Mucosa of descending colon (tissue), 1 donor: Measurements from ENCODE around the genes OR4X1, TRIM49B, OR4C16, OR5L1, OR8J1, OR8U3, OR5AR1, OR9G1 and SSRP1.

DNA sequence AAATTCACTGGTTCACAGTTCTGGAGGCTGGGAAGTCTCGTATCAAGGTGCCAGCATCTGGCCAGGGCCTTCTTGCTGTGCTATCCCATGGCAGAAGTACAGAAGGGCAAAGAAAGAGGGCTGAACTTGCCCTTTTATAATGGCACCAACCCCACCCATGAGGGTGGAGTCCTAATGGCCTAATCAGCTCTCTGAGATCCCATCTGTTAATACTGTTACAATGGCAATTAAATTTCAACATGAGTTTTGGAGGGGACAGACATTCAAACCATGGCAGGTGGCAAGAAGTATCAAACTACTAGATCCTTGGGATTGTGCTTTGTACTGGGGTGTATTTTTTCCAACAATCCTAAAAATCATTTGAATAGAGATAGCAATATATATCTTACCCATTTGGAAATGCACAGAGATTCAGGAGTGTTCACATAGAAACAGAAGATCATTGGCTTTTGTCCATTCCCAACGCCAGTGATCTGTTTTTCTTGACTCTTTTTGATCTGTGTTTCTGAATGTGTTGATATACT is 91.9 kb downstream of the PTPRJ start:
- PRO-cap: no peak

DNA sequence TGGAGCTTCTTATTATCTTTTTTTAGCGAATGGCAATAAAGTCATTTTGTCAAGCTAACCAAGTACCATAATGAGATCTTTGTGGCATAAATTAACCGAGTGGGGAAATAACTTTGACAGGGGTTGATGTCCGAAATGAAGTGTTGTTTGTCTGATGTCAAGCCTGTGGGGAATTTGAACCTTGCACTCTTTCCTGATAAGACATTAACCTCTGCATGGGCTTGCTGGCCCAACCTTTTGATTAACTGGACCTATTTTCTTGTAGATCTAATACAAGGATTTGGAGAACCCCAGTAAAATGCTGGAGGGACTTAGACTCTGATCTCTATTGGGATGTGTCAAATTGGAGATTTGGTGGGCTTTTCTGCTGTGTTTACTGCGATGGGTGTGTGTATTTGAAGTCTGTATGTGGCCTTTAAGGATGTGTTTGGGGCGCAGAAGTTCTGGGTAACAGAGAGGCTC is 114.0 kb downstream of the PTPRJ start:
- PRO-cap: no peak

DNA sequence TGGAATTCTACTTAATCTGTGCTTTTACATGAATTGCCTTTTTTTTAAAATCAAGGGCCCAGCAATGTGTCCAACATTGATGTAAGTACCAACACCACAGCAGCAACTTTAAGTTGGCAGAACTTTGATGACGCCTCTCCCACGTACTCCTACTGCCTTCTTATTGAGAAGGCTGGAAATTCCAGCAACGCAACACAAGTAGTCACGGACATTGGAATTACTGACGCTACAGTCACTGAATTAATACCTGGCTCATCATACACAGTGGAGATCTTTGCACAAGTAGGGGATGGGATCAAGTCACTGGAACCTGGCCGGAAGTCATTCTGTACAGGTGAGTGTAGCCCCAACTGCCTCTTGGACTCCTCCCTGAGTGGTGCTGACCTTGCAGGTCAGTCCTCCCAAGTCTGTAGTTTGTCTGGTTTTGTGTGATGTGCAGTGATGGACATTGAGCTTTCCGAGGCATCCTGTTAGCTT is 79.6 kb upstream of the OR4B1 start:
- PRO-cap: no peak

- PRO-cap: no peak
Observed at GRCh38 chr11:48170884-48171317, 45.7 kb upstream of the OR4B1 start.

DNA sequence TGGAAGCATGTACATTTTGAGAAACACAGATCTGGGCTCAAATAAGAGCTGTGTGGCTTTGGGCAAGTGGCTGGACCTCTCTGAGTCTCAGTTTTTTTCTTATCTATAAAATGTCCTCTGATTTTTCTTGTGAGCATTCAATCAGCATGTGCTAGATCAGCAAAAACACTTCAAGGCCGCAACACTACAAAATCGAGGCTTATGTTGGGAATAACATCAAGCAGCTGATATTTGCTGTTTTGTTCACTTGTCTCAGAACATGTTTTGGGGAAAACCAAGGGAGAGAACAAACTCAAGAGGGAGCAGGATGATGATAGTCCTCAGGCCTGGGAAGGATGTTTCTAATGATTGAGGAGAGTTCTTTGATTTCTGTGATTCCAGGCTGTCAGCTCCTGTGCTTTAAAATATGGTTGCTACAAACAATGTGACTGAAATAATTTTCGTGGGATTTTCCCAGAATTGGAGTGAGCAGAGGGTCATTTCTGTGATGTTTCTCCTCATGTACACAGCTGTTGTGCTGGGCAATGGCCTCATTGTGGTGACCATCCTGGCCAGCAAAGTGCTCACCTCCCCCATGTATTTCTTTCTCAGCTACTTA is at the start of gene OR4X1:
OR4X1 (plus strand) TSS at position 407 of the 598 bp plus-strand sequence.
- PRO-cap: no peak

GRCh38 chr11:49028410-49029059 is at the start of gene TRIM49B:
Gene TRIM49B, plus strand, starts transcription at chr11:49028823.
- PRO-cap: no peak

DNA sequence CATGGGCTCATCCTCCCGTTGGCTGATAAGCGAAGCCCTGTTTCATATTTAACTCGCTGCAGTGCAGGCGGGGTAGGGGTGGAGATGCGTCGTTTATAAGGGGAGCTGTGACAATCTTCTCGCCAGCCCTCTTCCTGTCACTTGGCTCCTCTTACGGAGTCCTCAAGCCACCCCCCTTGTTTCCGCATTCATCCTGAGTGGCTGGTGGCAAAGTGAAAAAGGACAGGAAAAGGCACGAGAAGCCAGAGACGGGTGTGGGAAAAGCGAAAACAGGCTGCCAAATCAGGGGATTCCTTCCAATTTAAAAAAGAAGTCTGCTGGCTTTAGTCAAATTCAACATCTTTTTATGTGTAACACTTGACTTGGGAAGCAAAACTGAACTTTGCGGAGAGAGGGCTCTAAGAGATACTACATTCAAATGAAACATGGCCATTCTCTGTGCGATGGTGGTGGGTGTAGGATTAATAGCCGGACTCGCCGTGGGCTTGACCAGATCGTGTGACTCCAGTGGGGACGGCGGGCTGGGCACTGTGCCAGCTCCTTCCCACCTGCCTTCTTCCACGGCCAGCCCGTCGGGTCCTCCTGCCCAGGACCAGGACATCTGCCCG is 187.5 kb upstream of the OR4C12 start:
- PRO-cap: no peak

DNA sequence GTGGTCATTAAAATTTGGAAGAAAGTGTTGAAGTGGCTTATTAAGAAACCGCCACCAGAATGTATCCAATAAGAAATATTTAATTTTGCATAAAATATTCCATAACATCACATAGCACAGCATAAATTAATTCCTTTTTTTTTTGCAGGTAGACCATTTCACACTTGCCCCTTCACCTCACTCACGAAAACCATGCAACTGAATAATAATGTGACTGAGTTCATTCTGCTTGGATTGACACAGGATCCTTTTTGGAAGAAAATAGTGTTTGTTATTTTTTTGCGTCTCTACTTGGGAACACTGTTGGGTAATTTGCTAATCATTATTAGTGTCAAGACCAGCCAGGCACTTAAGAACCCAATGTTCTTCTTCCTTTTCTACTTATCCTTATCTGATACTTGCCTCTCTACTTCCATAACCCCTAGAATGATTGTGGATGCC is at the start of gene OR4C16:
OR4C16 (plus strand) TSS at position 193 of the 441 bp plus-strand sequence.
- PRO-cap: no peak

- PRO-cap: no peak
Observed at GRCh38 chr11:55811152-55811664, at the start of gene OR5L1. Gene OR5L1, plus strand, starts transcription at chr11:55811367.

- PRO-cap: no peak
Observed at GRCh38 chr11:56354096-56354396, at the start of gene OR8J1. Gene OR8J1, plus strand, starts transcription at chr11:56354291.

DNA sequence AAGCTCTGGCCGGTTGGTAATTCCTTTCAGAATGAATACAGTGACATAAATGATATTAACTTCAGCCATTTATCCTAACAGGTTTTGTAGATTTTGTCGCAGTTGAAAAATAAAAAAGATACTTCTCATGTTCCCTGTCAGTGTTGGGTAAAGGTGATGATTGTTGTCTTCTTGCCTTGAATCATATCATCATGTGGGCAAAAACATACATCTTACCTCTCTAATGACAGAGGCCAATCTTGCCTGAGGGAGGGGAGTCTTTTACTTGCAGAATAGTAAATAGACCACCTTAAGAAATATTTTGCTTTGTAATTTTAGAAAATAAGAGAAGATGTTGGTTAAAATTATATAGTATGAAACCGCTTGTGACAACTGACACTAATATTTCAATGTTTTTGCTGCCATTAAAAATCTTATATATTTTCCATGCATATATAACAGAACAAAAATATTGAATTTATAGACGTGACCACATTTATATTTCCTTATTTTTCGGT is at the start of gene OR8U3:
OR8U3 (minus strand) TSS at position 69 of the 497 bp plus-strand sequence.
- PRO-cap: no peak

DNA sequence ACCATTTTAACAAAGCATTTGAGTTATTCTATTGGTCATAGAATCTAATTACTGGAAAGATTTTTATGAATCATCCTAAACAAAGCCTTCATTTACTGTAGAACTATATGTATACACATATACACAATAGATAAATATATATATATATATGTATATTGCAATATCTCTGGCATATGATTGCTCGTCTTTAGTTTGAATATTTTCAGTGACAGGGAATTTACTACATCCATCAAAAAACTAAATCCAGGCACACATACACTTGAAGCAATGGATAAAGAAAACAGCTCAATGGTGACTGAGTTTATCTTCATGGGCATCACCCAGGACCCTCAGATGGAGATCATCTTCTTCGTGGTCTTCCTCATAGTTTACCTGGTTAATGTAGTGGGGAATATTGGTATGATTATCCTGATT is at the start of gene OR5AR1:
OR5AR1 (plus strand) TSS at position 268 of the 414 bp plus-strand sequence.
- PRO-cap: no peak

DNA sequence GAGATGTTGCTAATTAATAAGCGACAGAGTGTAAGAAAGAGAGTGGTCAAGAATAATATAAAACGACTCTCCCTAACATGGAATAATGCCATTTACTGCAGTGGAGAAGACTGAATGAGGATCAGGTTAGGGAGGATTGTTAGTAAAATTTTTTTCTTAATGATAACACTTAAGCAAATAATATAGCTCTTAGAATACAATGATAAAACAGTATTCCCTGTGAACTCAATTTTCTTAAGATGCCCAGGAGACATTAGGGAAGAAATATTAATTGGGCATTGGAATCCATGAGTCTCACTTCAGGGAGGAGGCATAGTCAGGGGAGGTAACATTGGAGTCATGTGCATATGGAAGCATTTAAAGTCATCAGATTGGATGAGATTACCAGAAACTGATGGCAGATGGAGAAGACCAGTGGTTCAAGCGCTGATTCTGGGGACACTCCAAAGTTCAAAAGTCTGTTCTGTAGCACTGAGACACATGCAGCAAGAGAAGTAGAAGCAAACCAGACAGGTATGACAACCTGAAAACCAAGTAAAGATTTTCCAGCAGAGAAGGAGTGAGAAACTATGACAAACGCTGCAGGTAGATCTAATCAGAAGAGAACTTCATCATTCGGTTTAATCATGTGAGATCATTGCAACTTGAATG is at the start of gene OR9G1:
OR9G1 (plus strand) TSS at position 418 of the 651 bp plus-strand sequence.
- PRO-cap: no peak

DNA sequence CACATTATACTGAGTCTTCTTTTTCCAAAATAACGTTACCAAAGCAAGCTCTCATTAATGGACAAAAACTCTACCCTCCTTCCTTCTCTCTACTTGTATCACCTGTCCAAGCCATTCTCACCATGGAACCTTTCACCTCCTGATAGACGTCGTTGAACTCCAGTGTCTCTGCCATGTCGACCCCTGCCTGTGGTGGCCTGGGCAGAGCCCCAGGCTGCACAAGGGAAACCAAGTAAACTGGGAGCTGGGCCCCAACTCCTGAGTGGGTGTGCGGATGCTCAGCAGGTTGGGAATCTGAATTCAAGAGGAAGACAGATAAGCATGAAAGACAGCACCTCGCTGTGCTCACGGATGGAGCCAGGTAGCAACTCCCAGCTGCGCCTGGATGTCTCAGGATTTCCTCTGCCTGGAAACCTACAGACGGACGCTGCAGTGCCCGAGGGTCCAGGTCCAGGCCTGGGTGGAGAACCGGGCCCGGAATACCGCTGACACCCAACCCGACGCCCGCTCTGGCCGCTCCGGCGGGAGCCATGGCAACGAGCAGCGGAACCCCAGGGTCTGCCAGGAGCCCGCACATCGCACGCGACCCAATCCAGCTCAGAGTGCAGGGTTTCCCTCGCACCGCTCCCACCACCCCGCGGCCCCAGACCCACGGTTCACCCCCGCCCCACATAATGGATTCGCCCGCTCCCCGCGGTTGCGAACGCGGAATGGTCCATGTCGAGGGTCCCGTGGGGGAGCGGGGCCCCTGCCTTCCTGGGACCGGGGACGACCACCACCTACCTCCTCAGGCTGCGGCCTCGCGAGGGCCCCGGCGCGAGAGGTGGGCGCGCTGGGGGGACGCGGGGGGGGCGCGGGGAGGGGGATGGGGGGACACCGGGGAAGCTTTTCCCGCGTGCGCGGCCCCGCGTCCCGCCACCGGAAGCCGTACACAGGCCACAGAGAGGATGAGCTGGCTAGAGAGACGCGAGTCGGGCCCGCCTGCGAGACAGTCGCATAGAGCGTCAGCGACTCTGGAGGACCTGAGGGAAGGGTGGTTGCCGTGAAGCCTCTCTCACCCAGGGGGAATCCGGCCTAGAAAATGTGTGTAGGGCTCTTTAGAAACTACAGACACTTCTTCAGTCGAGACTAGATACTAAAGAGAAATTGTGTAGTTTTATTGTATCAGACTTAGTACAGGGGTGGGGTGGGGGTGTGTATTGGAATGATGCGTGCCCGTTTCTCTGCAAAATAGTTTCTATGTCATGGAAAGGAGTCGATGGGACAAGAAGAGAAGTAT is at the start of gene SSRP1:
SSRP1 (minus strand) TSS at position 946 of the 1,279 bp plus-strand sequence.
- PRO-cap: bidirectional peak, plus-strand start at position 1,004 of the sequence, minus-strand start at position 924 of the sequence

DNA sequence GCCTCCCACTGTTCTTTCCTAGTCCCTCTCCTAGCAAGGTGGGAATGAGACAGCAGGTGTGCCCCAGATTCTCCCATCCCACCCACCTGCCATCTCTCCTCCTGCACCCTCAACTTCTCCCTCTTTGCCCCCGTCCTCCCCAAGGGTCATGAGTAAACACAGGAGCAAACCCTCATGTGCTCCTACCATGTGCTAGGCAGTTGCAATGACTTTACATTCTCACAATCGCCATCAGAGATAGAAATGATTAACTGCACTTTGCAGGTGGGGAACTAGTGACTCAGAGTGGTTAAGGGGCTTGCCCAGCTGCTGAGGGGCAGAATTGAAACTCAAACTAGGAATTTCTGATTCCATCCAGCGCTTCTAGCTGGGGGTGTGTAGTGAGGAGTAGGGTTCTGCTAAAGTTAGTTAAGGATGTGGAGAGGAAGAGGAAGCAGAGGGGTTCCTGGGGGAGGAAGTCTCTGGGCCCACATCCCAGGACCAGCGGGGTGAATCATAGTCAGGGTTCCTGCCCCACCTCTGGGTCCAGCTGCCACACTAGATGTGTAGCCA is 15.9 kb upstream of the PRG2 start:
- PRO-cap: no peak

DNA sequence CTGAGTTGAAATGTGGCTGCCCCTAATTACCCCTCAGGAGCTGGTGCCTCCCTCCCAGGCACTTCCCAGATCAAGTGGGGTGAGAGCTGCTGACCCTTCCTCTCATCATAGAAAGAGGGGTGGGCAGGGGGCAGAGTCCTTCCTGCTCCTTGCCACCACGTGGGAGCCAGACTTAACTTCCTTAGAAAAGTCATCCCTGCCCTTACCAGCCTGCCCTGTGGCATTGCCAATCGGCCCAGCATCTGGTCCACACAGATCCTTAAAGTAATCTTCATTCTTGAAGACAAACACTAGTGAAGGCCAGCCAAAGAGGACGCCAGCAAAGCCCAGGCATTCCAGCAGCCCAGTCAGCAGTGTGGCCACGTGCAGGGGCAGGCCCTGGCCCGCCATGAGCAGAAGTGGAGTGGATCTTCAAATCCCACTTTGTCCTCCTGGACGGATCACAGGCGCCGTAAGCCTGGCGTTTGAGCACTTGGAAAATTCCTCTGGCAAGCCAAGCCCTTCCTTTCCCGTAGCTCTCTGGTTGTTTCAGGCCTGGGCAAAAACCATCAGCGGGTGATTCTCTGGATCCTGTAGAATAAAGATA is 1.0 kb downstream of the SLC43A3 start:
- PRO-cap: no peak

GRCh38 chr11:57429810-57430523 is 3.0 kb upstream of the SLC43A3 start:
- PRO-cap: no peak

- PRO-cap: no peak
Observed at GRCh38 chr11:57463159-57463915, 3.0 kb downstream of the RTN4RL2 start.

- PRO-cap: no peak
Observed at GRCh38 chr11:57476075-57476810, 15.9 kb downstream of the RTN4RL2 start.

- PRO-cap: no peak
Observed at GRCh38 chr11:57498496-57498940, 17.0 kb downstream of the SLC43A1 start.